M059J (cell line): Measurements from ENCODE around the genes MYOCD, ELAC2 and HS3ST3B1.

GRCh38 chr17:10126018-10126331, 72.4 kb downstream of the GAS7 start:
- RAMPAGE, long total RNA: no peak

GRCh38 chr17:10127130-10127586, 71.2 kb downstream of the GAS7 start:
- RAMPAGE, long total RNA: no peak

GRCh38 chr17:10166617-10166963, 31.8 kb downstream of the GAS7 start:
- RAMPAGE, long total RNA: no peak

- RAMPAGE, long total RNA: no peak
Observed at GRCh38 chr17:10289975-10290464, 82.8 kb downstream of the MYH13 start.

GRCh38 chr17:10579341-10579670, 29.8 kb upstream of the MYH2 start:
- RAMPAGE, long total RNA: no peak

DNA sequence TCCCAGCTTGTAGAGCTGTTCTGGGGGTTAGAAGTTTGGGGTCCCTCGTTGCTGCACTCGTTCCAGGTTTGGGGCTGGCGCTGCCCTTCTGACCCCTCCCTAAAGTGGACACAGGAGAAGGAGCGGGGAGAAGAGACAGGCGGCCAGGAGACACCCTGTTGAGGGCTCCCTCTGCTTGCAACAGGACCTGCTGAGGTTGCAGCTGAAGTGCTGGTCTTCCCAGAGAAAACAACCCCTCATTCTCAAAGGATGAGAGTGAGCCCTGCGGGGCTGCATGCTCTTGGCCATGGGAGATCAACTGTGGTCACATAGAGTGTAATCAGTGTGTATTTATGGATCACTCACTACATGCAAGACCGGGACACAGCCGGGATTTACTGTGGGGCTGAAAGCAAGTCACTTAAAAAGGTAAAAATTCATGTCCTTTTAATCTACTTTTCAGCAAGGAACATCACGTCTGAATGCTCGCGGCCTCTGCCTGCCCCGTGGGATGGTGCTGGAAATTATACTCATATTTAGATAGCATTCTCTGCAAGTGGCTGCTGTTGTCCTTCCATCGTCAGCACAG, 34.1 kb downstream of the MYH3 start:
- RAMPAGE, long total RNA: no peak

GRCh38 chr17:10699808-10700469, 2.5 kb downstream of the ADPRM start:
- RAMPAGE, long total RNA: no peak

GRCh38 chr17:11944512-11945057, 52.7 kb downstream of the ZNF18 start:
- RAMPAGE, long total RNA: no peak

DNA sequence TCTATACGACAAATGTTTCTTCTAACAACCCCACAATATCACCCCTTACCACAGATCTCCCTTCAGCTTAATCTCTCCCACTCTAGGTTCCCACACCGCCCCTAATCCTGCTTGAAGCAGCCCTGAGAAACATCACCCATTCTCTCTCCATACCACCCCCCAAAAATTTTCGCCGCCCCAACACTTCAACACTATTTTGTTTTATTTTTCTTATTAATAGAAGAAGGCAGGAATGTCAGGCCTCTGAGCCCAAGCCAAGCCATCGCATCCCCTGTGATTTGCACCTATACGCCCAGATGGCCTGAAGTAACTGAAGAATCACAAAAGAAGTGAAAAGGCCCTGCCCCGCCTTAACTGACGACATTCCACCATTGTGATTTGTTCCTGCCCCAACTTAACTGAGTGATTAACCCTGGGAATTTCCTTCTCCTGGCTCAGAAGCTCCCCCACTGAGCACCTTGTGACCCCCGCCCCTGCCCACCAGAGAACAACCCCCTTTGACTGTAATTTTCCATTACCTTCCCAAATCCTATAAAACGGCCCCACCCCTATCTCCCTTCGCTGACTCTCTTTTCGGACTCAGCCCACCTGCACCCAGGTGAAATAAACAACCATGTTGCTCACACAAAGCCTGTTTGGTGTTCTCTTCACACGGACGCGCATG, 20.9 kb downstream of the ZNF18 start:
- RAMPAGE, long total RNA: no peak

- RAMPAGE, long total RNA: no peak
Observed at GRCh38 chr17:12023968-12024360, 3.3 kb downstream of the MAP2K4 start.

DNA sequence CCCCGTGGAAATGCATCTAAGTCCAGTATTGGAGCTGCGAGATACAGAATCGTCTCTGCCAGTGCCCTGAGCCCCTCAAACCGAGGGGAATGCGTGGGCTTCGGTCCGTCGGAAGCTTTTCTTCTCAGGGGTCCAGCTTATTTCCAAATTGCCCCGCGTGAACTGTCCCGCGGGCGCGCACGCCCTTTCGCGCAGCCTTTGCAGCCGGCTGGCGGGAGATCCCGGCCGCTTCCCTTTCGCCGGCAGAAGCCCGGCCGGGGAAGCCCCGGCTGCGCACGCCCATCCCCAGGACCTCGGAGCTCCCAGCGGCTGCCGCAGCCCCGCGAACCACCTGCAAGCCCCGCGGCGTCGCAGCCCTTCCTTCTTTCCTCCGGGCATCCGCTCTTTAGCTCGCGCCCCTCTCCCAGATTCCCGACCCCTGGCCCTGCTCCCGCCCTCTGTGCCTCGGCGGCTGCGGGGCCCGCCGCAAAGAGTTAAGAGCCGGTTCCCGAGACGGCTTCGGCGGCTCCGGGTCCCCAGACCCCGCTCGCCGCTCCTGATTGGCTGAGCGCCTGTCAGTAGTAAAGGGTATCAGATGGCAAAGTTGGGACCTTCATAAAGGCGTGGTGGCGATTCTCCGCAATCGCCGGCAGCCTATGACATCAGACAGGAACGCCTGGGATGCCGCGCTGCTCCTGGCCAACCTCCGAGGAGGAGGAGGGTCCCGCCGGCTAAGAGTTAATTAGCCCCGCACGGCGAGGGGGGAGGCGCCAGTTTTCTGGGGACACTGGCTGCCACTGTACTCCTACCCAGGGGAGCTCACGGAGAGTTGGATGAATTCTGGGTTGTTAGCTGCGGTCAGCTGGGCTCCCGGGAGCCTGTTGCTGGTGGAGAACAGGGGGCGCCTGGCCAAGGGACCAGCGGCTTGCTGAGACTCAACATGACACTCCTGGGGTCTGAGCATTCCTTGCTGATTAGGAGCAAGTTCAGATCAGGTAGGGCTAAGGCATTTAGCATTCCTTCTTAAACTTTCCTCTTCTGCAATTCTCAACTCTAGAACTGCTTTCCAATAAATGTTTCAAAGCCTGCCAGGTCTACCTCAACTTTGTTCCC, at the start of gene MYOCD:
MYOCD (plus strand) TSS at position 621 of the 1,092 bp plus-strand sequence.
- RAMPAGE, long total RNA: no peak

DNA sequence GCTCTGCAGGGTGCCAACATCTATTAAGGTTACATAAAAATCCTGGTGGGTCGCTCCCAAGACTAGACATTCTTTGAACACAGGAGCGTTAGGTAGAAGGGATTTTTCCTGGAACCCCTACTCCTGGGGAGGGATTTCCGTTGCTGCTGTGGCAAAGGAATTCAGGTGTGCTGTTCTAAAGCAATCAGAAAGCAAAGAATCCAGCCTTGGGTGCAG, 1.3 kb downstream of the ARHGAP44 start:
- RAMPAGE, long total RNA: no peak

DNA sequence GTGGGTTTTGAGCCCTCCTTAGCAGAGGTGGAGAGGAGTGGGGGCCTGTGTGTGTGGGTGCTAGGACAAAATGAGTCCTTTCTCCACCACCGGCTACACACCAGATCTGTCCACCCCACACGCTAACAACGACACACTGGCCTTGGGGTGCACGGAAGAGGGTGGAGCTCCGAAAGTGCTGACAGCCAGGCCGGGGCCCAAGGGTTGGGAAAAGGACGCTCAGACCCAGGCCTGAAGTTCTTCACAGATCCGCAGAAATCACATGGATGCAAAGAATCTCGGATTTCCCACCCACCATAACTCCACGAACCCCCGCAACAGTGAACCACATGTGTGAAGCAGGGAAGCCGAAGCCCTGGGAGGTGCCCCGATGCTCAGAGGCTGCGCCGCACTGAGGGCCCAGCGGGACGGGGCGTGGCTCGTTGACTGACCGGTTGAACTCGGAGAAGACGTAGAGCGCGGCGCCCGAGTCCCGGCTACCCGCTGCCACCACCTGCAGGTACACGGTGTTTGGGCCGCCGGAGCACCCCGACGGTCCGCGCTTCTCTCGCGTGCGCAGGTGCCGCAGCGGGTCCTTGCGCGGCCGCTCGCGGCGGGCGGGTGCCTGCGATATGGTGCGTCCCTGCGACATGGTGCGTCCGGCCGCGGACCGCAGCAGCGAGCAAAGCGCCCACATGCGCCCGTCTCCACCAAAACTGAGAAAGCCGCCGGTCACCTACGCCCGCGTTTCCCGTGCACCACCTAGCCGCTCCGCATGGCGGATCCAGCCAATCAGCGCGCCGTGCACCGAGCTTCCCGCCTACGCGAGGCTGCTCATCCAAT, at the start of gene ELAC2:
ELAC2 (minus strand) TSS at position 756 of the 822 bp plus-strand sequence.
- RAMPAGE, long total RNA: no peak

DNA sequence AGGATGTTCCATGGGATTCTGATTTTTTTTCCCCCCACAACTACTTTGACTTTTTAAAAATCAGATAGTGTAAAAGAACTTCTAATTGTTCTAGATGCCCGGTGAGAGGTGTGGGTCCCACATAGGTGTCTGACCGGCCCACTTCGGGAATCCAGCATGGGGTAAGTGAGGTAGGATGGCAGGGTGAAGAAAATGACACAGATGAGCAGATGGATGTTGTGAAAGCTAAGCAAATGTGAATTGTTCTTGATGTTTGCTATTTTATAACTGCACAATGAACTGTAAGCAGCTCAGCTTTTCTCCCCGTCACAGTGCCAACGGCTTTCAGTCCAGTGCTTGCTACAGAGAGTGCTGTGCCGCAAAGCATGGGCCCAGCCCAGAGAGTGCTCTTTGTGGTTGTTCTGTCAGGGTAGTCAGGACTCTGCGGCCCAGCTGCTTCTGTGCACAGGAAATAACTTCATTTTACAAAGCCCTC, 39.2 kb downstream of the CDRT15 start:
- RAMPAGE, long total RNA: no peak

DNA sequence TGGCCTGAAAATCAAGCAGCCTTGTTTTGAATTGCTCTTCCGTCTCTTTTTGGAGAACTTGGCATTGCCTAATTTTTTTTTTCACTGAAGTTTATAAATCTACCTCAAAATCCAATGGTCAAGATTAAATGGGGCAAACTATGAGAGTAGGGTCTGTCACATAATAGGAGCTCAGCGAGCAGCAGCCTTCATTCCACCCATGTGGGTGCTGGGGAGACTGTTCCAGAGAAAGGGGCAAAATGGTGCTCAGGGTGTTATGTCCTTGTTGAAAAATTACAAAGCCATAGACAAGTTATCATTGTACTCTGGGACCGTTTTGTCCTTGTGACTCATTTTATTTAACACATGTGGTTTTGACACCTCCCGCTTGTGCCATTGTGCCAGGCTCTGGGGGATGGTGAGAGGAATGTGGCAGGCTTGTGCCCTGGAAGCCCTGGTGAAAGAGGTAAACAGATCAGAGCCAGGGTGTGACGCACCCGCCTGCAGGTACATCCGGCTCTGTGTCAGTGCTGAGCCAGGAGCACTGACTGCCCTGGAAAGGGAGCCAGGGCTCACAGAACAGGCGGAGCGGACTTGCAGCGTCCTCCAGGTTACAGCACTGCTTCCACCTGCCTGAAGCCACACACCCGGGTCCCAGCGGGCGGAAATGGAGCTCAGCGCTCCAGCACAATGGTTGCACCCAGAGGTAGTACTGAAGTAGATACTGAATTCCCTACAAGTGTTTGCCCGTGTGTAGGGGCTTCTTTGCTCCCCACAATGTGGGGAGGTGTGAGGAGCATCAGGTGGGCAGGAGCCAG, 30.8 kb downstream of the CDRT15 start:
- RAMPAGE, long total RNA: no peak

DNA sequence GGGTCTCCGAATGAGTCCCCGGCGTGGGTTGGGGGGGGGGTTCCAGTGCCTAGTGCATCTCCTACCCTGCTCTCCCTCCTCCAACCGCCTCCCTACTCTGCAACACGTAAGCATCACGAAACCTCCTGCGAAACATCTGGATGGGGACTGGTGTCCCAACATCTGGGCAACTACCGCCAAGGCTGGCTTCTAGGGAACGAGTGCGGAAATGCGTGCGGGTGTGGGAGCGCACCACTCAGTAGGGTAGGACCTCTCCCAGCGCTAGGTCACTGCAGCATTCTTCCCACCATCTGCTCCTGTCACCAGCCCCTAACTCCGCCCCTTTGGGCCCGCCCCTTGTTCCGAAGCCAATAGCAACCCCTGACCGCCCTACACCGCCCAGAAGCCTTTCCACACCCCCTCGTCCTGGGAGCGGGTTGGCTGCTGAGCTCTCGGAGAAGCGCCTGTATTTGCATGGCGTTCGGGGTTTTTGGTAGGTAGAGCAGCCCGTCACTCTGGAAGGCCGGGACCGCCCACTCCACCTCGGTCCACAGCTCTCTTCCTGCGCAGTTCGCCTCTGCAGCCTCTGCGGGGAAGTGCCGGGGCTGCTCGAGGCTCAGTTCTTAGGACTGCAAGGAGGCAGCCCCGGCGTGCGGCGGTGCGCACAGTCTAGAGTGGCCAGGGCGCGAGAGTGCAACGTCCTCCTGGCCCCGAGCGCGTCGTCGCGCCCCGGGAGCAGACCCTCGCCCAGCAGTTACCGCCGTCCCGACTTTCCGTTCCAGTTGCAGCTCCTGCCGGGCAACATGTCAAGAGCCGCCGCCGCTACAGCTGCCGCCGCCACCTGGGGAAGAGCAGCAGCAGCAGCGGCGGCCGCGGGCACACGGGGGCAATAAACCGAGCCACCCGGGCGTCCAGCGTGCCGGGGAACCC, at the start of gene HS3ST3B1:
HS3ST3B1 (plus strand) TSS at position 546 of the 909 bp plus-strand sequence.
- RAMPAGE, long total RNA: no peak

- RAMPAGE, long total RNA: no peak
Observed at GRCh38 chr17:14303333-14304120, 2.6 kb downstream of the HS3ST3B1 start.

- RAMPAGE, long total RNA: no peak
Observed at GRCh38 chr17:14321273-14321529, 20.3 kb downstream of the HS3ST3B1 start.

- RAMPAGE, long total RNA: no peak
Observed at GRCh38 chr17:14738043-14738538, 437.2 kb downstream of the HS3ST3B1 start.

- RAMPAGE, long total RNA: no peak
Observed at GRCh38 chr17:15236189-15236938, 28.8 kb downstream of the PMP22 start.